Sternocleidomastoid (tissue), 1 donor: ENCODE results near the genes CATSPER4 and CD52.

- PRO-cap, result no peak
These were observed 4.0 kb upstream of the PAQR7 start for GRCh38 chr1:25879378-25879991.

DNA sequence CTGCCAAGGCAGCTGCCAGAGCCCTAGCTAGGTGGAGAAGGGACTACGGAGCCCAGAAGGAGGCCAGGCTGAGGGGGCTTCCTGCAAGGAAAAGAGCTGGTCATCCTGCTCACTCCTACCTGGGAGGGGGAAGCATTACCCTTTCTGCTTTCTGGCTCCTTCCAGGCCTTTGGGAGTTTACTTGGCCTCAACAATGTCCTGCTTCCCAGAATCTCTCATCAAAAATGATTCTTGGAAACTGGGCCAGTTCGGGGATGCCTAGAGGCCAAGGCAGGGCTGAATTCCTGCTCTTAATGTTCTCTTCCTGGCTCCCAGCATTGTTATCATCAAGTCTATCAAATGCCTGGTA, 7.5 kb upstream of the PAFAH2 start:
- PRO-cap, result no peak

DNA sequence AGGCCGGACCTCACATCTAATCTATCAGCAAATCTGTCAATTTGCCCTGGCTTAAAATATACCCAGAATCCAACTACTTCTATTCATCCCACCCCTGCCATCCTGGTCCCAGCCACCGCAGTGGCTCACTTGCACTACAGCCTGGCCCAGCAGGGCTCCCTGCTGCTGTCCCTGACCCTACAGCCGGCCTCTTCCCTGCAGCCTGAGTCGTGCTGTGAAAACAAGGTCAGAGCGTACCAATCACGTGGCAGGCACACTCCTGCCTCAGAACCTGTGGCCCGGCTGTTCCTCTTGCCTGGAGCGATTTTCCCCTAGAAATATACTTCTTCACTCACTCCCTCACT, 3.0 kb upstream of the EXTL1 start:
- PRO-cap, result no peak

GRCh38 chr1:26036028-26036294, 10.0 kb downstream of the SLC30A2 start:
- PRO-cap, result bidirectional peak, plus-strand start at chr1:26036174, minus-strand start at chr1:26036100

DNA sequence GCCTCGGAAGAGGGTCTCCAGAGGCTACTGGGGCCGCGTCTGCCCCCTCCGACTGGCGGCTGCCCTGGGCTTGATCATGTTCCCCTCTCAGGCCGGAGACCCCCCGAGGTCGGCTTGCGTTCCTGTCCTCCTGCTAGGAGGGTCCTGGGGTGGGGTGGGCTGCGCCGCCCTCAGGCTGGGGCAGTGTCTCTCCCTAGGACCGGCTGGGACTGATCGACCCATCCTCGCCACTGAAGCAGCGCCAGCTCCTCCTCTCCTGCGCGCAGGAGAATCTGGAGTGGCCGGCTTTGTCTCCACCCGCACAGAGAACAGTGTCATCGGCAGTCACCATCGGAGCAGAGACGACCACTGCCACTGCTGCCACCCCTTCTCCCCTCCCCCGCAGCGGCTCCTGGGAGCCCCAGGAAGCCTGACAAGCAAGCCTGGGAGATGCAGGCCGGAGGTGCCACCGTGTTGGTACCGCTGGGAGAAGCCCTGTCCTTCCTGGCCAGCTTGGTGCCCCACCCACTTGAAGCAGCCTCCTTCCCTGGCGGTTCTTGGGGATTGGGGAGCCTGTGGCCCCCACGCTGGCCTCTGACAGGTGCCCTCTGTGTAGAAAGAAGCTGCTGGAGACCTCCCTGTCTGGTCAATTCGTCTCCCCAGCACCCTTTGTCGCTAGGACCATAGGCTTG, 696 bp upstream of the SLC30A2 start:
- PRO-cap, result no peak

- PRO-cap, result no peak
These were observed 6.2 kb downstream of the TRIM63 start for GRCh38 chr1:26061109-26061675.

- PRO-cap, result no peak
These were observed 8.2 kb upstream of the TRIM63 start for GRCh38 chr1:26075336-26076402.

- PRO-cap, result bidirectional peak, plus-strand start at chr1:26112312, minus-strand start at chr1:26112164; bidirectional peak, plus-strand start at chr1:26112623, minus-strand start at chr1:26112605
These were observed 685 bp downstream of the PDIK1L start for GRCh38 chr1:26111970-26113047.

- PRO-cap, result unidirectional peak, plus-strand start at chr1:26154982
These were observed 4.1 kb upstream of the FAM110D start for GRCh38 chr1:26154632-26155285.

DNA sequence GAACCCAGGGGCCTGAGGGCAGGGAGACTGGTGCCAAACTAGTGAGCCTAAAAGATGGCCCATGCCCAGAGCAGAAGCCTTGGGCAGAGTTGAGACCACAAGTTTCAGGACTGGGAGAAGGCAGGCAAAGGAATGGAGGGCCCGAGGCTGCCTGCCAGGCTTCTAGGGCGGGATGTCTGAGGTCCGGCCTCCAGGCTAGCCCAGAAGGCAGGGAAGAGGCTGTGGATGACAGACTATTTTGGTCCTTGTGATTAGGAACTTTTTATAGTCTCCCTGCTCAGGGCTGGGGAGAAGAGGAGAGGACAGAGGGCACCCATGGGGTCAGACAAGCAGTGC, 252 bp downstream of the FAM110D start:
- PRO-cap, result no peak

GRCh38 chr1:26170389-26170805, 689 bp downstream of the ZNF593 start:
- PRO-cap, result no peak

GRCh38 chr1:26178185-26178657, 930 bp downstream of the CNKSR1 start:
- PRO-cap, result unidirectional peak, minus-strand start at chr1:26178247

DNA sequence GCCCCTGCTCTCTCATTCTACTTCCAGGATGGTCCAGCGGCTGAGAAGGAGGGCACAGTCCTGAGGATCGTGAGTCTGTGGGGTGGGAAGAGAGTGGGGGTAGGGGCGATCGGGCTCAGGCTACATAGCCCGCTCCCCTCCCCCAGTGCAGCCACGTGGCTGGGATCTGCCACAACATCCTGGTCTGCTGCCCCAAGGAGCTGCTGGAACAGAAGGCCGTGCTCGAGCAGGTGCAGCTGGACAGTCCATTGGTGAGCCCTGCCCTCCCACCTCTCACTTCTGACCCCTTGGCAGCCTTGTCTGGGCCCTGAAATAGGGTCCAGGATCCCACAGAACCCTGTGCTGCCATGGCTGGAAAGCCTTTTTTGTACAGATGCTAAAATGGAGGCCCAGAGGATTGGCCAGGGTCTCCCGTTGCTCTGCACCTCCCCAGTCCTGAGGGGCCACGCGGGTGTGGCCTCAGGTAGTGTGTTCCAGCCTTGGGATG, 5.1 kb downstream of the CNKSR1 start:
- PRO-cap, result no peak

DNA sequence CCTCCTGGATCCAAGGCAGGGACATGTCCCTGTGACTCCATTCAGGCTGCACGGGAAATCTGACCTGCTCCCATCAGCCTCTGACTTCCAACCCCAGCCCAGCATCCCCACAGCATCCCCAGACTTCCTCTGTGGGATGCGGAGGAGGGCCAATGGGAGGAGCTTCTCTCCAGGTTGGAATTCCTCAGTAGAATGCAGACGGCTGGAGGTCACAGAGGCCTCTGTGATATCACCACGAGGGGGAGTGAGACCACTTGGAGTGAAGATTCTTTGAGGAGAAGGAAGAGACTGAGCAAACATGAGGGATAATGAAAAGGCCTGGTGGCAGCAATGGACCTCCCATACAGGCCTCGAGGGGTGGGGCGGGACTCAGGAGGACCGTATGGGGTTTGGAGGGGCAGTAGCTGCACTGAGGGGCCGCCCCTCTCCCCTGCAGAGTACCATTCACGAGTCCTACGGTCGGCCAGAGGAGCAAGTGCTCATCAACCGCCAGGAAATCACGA, at the start of gene CATSPER4:
CATSPER4 (plus strand) TSS at position 273 of the 503 bp plus-strand sequence.
- PRO-cap, result no peak

GRCh38 chr1:26317517-26318241, at the start of gene CD52:
Gene CD52, plus strand, starts transcription at chr1:26317958.
- PRO-cap, result bidirectional peak, plus-strand start at chr1:26317958, minus-strand start at chr1:26317800

DNA sequence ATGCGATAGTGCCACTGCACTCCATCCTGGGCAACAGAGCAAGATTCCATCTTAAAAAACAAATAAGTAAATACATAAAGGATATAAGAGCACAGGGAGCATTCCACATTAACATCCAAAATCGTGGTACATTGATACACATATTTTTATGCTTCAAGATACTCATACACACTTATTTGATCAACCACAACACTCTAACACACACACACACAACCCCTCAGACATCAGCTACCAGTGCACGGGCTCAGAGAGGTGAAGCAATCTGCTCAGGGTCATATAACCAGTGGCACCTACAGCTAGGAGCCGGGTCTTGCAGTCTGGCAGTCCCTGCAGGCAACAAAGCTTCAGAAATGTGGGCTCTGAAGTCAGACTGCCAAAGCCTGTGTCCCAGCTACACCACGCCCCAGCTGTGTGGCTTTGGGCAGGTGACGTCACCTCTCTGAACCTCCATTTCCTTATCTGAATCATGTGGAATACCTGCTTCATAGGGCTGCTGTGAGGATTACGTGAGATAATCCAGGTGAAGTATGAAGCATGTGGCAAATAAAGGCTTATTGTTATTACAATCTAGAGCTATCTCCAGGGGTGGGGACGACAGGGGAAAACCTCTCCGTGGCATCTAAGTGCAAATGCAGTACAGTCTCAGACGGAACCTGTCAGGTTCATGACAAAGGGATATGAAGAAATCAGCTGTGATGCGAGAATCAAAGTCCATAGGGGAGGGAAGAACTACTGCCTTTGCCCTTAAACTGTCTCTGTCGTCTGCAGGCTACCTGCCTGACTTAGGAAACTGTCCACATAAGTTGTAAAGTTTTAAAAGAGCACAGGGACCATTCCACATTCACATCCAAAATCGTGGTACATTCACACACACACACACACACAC, 4.9 kb upstream of the CRYBG2 start:
- PRO-cap, result no peak

- PRO-cap, result no peak
These were observed 11.3 kb downstream of the HMGN2 start for GRCh38 chr1:26483527-26484012.

DNA sequence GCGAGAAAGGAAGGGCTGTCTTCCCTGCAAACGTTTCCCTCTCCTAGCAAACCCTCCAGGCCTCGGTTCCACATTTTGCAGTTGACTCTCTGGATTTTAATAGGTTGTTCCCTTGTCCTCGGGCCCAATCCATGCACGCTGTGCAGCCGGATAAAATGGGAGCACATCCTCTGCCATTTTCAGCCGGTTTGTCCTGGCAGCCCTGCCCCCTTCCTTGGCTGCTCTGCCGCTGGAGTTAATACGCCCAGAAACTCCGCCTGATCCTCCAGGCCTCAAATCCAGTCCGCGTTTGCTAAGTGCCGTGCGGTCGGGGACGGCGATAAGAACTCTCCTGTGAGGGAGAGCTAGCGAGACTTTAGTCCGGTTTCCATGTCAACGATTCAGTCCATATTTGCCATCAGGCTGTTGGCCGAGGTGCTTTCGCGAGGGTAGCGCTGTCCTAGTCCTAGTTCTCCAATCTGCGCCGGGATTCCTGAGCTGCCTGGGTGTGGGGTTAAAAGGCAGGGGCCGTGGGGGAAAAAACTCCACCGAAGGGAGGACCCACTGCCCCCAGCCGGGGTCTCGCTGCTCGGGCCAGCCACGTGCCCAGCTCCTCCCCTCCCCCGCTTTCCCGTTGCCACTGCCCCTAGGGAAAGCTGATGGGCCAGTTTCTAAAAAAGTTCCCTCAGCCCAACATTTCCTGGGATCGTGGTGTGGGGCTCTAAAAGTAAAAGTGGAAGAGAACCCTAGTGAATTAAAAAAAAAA, 2.8 kb upstream of the ARID1A start:
- PRO-cap, result bidirectional peak, plus-strand start at position 405 of the sequence, minus-strand start at position 190 of the sequence

DNA sequence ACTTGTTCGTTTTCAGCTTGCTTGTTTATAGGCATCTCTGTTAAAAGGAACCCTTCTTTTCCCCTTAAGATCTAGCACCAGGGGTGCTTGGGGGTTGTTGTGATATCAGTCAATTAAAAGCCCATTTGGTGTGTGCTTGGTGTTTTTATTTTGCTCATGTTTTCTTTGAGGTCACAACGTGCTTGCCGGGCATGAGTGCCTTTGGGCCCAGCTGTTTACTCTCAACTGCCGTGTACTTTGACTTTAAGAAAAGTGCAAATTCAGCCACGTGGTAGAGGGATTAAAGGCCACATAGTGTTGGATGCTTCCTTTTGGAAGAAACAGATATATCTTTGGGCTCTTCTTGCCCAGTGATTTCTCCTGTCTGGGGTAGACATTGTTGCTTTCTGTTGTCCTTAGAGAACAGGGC, 10.5 kb downstream of the ARID1A start:
- PRO-cap, result no peak

DNA sequence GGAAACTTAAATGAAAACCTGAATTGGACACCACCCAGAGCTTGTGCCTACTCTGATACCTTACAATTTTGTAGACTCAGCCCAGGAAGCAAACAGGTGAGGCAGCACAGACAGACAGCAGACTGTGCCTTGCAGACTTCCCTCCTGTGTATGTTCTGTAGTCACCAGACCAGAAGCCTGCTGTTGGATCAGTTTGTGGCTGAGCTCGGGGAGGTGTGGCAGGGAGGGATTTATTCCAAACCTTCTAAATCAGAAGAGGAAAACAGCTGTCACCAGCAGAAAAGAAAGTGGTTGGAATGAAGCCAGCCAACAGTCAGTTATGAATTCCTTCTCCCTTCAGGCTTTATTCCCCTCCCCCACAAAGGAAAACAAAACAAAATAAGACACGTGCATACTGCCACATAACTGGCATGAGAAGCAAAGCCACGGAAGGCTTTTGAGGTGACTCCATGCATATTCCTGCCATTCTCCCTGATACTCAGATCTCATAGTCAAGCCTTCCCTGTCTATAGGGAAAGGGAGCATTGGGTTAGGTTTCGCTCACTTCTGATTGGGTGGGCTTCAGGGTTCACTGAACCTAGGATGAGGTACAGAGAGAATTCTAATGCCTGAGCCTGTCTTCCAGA, 19.0 kb upstream of the PIGV start:
- PRO-cap, result no peak